SK-N-MC (cell line): ENCODE measurements around a stretch of chr10.

GRCh38 chr10:27747144-27747436 lies 1.5 kb upstream of the MKX start:
- RRBS: no CpG with 5 or more reads among the region's 7 CpGs

DNA sequence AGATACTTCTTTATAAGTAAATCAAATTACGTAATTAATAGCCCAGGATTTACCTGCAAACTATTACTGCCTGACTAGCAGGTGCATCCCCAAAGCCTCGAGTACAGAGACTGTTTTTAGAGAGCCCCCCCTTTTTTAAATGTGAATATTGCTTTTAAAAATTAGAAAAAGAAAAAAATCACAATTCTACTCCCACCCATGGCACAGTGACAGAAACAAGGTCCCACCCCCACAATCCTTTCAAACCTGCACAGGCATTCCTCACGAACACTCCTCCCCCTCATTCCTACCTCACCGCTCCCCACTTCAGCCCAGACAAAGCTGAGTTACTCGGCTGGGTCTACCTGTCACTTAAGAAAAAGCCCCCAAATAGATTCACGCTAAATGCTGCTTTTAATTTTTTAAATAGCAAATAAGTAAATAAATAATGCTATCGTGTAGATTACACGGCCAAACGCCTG lies 906 bp downstream of the MPP7 start:
- RRBS: no CpG with 5 or more reads among the region's 9 CpGs

- RRBS: 2% methylated on average over 15 of the region's 45 CpGs
Observed at GRCh38 chr10:28531963-28532506, 883 bp upstream of the WAC start.

GRCh38 chr10:28559118-28559659 lies 26.3 kb downstream of the WAC start:
- RRBS: no CpG with 5 or more reads among the region's 4 CpGs

DNA sequence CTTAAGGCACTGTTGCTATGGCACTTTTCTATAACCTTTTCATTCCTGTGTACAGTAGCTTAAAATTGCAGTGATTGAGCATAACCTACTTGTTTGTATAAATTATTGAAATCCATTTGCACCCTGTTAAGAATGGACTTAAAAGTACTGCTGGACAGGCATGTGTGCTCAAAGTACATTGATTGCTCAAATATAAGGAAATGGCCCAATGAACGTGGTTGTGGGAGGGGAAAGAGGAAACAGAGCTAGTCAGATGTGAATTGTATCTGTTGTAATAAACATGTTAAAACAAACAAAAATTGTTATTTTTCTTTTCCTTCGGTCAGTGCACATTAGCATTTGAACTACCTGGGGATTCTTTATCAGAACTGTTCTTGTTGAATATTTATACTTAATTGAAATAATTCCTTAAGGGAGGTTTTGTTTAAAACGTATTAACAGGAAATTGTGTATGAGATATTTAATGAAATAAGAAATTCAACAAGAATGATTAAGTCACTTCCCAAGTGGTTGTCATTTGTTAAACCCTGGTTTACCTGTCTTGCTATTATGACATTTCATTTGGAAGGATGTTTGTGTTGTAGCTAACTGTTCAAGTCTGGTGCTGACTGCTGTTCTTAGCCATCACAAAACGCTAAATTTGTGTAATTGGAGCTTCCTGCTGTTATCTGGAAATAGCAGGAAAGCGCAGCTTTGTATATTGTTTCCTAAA lies 56.9 kb upstream of the BAMBI start:
- RRBS: no CpG with 5 or more reads among the region's 5 CpGs

DNA sequence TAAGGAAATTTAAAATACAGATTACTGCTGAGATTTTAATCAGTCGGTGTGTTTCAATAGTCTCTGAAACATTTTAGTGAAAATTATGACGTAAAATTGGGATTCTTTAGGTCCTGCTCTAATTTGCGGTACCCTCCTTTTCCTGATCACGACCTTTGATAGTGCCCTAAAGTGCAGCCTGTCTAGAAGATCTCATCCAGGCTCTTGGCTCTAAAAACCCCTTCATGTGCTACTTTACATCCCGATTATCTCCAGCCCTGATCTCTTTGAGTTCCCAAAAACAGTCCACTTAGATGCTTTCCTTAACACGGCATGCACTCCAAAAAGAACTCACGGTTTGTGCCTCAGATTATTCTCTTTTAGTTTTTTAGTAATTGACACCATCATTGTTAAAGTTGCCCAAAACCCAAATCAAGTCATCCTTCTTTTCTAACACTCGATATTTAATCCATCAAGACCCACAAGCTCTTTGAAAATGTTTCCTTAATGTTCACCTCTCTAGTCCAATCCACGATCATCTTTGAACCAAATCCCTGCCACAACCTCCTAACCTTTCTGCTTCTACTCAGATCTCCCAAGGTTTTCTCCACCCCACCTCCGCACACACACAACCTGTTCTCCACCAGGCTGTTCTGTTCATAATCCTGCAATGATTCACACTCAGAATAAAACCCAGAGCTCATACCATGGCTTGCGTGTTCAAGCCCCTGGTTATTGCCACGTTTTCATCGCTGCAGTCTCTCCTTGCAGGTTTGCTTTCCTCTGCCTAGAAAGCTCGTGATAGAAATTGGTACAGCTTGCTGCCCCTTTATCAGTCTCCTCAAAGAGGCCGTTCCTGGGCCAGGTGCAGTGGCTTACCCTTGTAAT lies 54.0 kb upstream of the BAMBI start:
- RRBS: no CpG with 5 or more reads among the region's 15 CpGs

GRCh38 chr10:28681954-28682593 lies 4.8 kb downstream of the BAMBI start:
- RRBS: no CpG with 5 or more reads among the region's 14 CpGs

DNA sequence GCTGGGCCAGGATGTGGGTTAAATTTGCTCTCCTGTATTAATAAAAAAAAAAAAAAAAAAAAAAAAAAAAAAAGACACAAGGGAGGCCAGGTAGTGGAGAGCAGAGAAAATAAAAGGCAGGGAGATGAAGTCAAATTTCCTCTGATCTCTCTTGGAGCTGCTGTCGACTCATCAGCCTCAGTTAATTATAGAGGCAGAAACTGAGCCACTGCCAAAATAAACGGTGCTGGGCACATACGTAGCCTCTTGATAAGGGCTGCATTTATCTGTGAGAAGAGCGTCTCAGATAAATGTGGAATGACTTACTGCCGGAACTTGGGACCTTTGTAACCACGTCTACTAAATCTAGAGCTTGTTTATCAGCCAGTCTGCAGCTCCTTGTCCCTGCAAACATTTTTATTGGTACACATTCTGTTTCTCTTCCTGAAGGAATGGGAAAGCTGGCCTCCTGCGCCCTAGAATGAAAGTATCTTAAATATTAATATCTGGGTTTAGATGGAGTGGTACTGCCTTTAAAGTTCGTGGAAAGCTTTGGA lies 162.3 kb downstream of the BAMBI start:
- RRBS: no CpG with 5 or more reads among the region's 8 CpGs

DNA sequence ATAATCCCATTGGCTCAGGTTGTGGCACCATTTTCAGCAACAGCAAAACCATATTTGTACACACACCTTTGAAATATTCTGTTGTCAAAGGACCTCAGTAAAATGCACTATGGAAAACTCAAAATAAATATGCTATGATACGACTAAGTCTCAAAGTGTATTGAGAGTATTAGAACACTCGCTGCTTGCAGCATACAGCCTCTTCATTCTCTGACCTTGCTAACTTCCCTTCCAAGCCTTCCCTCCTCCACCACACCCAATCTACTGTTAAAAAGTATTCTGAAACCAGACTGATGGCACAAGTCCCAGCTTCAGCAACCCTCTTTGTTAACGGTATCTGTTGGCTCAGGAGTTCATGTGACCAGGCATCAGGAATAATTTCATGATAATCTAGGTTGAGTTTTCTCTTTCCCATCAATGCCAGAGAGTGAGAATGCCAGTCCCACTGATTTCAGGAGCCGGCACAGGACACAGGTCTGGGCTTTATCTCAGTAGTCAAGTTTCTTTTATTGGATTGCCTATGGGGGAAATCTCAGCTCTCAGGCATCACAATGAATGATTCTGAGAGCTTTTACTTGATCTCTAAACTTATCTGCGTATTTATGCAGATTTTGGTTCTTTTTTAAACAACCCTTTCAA lies 231.1 kb upstream of the LYZL1 start:
- RRBS: no CpG with 5 or more reads among the region's 5 CpGs

DNA sequence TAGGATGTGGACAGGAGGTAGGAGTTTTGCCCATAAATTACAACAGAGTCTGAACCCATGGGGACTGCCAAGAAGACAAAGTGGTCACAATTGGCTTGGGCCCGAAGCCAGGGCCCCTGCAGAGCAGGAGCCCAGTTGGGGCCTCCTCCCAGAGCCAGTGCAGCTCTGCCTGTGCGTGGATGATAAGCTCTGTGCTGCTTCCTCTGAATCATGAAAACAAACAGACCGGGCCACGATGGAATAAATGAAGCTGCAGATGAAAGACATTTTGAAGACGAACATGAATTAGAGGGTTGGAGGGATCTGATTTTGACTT lies 156.9 kb upstream of the LYZL1 start:
- RRBS: no CpG with 5 or more reads among the region's 5 CpGs

- RRBS: no CpG with 5 or more reads among the region's 16 CpGs
Observed at GRCh38 chr10:29480440-29480894, 154.3 kb downstream of the SVIL start.

DNA sequence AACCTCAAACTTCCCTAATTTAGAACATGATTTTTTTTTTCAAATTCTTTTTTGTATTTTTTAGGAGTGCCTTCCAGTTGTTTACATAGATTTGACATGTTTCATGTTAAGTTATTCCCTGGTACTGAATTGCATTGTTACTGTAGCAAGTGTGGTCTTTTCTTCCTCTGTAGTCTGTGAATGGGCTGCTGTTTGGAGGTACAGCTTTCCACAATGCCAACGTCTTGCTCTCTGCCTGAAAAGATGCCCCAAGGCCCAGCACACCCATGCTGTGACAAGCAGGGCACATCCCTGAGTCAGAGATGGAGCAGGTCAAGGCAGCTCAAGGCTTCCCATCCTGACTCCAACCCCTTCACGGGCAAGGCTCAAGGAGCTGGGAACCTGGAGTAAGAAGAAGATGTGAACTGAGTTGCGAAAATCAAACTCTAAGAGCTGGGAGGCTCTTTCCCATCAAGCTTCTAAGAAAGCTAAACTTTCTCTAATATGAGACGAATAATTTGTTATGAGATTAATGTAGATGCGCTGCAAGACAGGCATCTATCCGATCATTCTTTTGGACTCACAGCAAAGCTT lies 27.2 kb downstream of the SVIL start:
- RRBS: no CpG with 5 or more reads among the region's 6 CpGs

- RRBS: no CpG with 5 or more reads among the region's 8 CpGs
Observed at GRCh38 chr10:29610592-29611247, 24.1 kb downstream of the SVIL start.

- RRBS: no CpG with 5 or more reads among the region's 10 CpGs
Observed at GRCh38 chr10:29651278-29652257, 16.8 kb upstream of the SVIL start.

DNA sequence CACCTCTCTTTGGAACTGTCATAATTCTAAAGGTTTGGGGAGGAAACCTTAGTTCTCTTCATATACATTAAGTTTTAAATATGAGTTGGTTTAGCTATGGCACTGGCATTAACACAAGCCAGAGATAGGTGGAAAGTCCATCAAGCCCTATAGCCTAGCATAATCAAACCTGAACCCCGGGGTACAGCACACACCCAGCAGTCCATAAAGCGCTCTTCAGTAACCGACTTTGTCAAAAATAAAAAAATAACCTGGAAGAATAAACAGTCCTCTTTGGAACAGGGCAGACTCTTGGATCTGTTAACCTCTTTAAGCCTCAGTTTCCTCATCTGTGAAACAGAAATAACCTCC lies 99.4 kb upstream of the SVIL start:
- RRBS: no CpG with 5 or more reads among the region's 3 CpGs

GRCh38 chr10:29761662-29762352 lies 127.0 kb upstream of the SVIL start:
- RRBS: no CpG with 5 or more reads among the region's 7 CpGs

DNA sequence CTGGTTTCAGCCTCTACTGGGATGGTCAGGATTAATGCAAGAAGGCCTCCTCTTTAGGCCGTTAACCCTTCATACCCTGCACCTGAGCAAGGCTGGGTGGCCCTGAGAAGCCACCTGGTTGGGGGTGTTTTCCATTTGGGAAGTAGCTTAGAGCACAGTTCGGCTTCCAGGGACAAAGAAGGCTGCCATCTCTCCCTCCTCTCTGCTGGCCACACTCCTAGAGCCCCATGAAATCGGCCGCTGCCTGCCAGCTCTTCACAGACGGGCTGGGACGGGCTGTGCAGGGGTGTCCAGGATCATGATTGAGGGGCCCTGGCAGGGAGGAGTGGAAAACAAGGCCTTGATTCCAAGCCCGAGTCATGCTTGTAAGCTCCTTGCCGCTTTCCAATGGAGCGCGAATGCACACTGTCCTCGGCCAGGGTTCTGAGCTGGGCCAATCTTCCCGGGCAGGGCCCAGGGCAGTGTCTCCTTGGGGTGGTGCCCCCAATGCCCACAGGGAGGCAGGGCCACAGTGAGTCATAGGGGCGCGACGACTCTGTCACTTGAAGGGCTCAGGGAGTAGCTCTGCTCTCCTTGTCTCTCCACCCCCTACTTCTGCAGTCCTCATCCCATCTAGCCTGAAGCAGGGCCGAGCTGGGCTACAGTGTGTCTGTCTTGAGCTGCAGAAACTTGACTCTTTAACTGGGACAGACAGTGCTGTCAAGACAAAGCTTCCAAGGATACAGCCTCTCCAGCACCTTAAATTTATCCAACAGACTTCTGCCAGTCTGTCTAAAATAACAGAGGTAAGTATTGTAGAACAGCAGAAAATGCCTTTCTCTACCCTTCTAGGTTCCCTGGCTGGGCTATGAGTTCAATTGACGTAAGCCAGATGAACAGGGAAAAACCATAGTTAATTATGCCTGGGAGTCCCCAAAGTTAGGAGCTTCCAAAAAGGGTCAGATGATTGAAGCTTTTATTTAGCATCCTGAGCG lies 186.2 kb upstream of the SVIL start:
- RRBS: no CpG with 5 or more reads among the region's 18 CpGs

GRCh38 chr10:29853787-29854469 lies 205.5 kb downstream of the JCAD start:
- RRBS: no CpG with 5 or more reads among the region's 5 CpGs

- RRBS: no CpG with 5 or more reads among the region's 29 CpGs
Observed at GRCh38 chr10:29959485-29960606, 99.5 kb downstream of the JCAD start.

DNA sequence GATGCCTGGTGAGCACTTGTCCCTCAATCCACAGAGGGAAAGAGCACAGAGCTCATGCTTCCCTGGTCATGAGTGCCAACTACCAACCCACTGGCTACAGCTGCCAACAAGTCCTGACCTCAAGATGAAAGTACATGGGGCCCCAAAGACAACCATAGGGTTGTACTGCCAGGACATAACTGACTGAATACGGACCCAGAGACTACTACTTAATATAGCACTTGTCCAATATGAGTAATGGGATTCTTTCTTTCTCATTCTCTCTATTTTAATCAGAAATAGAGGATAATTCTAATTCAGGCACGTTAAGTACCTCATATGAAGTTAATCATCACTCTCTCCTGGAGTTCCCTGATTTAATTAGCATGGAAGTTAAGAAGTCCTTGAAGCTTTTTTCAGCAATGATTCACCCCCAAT lies 83.2 kb downstream of the JCAD start:
- RRBS: no CpG with 5 or more reads among the region's 2 CpGs